CD14-positive monocyte (primary cell): Measurements from ENCODE around the gene PITX3.

DNA sequence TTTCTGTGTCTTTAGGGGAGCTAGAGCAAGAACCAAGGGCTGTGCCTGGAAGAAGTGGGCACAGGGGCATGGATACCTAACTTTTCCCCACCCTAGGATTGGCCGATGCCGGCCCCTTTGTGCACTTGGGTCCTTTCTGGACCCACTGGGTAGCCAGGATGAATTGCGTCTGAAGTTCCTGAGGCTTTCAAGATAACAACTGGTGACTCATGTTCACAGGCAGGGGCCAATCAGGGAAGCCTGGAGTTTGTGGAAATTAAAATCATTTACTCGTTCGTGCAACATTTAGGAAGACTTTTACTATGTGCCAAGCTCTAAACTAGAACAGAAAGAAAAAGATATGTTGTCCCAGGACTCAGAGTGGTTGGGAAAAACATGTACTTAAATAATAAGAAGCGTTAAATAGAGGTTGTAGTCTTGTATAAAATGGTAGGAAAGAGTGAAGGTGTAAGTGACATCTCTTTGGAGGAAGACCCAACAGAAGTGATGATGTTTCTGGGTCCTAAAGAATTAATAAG lies 882 bp downstream of the DPCD start:
- CAGE, long polyA plus RNA = no peak

DNA sequence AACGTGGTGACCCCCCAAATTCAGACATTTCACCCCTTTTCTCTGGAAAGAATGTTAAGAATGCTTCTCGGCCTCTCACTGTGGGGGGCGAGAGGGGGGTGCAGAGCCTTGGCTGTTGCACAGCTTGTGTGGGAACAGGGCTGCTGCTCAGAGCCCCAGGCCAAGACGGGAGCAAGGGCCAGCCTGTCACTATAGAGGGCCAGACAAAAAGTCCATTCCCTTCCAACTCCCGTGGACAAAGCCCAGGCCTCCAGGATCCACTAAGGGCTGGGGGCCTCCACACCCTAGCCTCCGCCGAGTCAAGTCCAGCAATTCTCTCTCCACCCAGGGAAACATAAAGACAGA lies 26.9 kb downstream of the DPCD start:
- CAGE, long polyA plus RNA = no peak

DNA sequence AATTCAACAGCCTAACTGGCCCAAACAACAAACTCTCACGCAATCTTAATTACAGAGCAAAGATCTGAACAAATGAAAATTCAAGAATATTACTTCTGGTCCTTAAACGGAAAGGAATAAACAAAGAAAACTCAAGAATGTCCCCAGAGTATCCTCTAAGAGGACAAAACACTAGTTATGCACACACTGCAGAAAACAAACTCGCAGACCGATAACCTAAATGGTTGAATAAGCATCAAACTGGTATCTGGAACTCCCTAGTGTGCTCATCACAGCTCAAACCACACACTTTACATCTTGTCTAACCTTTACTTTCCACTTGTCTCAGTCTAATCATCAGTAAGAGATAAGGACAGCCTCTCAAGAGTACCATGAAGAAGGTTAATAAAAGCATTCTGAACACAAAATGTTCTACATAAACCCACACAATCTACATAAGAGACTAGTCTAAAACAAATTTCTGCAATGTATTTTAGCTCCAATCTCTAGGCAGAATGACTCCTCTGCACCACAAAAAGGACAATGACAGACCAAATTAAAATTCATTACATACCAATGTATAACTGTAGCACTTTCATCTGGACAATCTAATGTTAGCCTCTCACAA lies 3.5 kb downstream of the OGA start:
- CAGE, long polyA plus RNA = no peak

GRCh38 chr10:101967999-101968662 lies 87.8 kb downstream of the ARMH3 start:
- CAGE, long polyA plus RNA = no peak

GRCh38 chr10:102113701-102114229 lies 6.4 kb downstream of the LDB1 start:
- CAGE, long polyA plus RNA = no peak

DNA sequence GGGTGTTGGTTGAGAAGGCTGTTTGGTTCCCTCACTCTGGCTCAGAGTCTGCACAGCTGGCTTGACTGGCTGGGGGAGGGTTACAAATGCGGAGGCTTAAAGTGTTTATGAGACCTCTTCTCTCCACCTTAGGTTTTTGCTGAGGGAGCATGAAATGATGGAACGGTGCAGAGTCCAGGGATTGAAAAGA lies 1.5 kb upstream of the LDB1 start:
- CAGE, long polyA plus RNA = no peak

- CAGE, long polyA plus RNA = no peak
These were observed 10.8 kb downstream of the NOLC1 start for GRCh38 chr10:102162635-102163695.

DNA sequence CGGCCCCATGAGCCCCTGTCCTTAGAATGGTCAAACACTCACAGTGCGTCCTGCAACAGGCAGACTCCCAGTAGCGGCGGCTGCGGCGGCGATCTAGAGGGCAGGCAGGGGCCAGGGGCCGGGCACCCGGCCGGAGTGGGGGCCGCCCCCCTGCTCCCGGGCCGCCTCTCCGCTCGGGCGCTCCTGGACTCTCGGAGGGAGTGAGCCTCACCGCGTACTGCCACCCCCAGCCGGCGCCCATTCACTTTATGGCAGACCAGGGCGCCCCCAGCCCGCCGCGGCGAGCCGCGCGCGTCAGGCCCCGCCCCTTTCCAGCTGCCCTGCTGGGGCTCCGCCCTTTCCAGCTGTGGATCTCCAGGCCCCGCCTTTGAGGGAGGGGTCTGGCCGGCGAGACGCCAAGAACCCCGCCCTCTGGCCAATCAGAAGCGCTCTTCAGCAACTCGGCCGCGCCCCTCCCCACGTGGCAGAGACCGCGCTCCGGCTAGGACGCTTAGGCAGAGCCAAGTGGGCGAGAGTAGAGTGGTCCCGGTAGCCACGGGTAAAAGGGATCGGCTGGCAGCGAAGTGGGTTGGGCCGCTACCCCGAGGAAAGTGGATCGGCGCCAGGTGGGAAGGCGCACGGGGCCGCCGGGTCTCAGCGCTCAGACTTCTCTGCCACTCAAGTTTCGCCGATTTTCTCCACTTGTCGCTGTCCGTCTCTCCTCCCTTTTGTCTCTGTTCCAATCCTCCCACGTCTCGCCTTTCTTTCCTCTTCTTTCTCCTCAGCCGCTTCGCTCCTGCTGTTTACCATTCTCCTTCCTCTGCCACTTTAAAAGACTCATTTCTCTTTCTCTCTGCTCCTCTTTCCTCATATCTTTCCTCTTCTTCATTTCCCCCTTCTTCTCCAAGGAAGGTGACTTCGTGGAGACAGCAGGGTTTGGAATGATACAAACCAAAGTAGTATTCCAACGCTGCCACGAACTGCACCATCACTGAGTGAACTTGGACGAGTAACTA lies at the start of gene PITX3:
Gene PITX3 (minus strand): TSS at position 222 of the 995 bp plus-strand sequence.
- CAGE, long polyA plus RNA = no peak

- CAGE, long polyA plus RNA = no peak
These were observed 27.5 kb upstream of the NFKB2 start for GRCh38 chr10:102367998-102368507.

DNA sequence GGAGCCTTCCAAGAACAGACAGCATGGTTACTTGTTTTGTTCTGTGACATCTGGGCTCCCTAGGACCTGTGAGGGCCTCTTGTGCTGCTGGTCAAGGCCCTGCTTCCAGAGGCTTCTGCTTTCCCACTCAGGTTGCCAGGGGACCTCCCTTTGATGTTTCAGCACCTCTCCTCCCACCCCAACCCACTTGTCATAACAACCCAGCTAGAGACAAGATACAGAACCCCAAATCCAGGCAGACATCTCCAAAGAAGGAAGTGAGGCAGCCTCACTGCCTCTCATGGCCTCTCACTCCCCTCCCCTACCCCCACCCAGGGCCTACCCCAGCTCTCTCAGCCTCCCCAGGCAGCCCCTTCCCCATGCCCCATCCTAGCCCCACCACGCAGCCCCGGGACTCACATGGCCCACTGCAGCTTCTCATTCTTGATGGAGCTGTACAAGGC lies 11.3 kb downstream of the NFKB2 start:
- CAGE, long polyA plus RNA = no peak

GRCh38 chr10:102421313-102421847 lies 744 bp downstream of the FBXL15 start:
- CAGE, long polyA plus RNA = no peak

DNA sequence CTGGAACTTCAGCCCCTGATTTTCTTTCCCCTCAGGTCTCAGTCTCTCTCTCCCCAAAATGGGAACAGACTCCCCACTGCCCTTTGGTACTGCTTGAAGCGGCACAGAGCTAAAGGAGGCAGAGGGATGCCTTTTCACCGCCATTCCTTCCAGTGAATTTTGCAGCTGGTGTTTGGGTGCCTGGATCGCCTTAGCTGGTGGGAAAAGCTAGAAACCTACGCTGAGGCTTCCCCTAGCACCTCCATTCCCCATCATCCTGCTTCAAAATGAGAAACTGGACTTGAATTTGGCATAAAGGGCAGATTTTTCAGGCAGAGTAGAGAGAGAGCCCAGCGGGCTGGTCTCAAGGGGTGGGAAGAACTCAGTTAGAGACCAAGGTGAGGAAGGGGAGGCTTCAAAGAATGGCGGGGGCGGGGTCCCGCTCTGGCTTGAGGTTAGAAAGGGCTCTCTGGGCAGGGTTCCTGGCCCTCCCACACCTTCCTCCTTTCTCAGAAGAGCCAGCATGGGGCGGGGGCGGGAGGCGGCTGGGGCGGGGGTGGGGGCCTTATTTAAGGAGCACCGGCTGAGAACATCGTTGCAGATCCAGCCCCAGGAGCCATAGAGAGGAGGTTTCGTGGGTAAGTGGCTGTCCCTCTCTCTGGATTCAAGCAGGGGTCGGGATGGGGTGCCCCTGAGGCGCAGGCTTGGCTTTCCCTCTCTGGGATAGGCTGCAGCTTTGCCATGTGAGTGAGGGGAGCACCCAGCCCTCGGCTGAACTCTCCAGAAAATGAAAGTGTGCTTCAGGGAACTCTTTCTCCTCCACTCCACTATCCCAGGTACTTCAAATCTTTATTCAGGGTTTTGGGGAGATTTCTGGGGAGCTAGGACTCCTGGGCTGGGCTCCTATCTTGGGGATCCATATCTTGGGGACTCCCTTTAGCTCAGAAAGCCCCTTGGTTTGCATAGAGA lies 3.1 kb upstream of the CUEDC2 start:
- CAGE, long polyA plus RNA = no peak

DNA sequence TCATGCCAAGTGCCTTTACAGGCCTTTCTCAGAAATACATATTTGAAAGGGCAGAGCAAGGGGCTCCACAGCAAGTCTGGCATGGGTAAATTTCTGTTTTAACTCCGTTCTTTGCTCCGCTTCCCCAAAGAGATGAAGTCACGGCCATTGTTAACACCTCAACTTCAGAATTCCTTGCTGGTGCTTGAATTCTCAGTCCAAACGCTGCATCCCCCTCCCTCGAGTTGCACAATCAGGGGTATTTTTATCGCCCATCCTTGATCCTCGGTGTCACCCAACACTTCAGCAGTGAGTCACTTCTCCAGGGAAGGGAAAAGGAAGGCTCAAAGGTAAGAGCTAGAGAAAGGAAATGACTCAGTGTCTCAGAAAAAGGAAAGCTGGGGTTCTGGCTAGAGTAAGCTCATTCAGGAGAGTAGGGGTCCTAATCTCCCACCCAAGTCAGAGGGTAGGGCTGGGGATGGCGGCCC lies 39.9 kb upstream of the TRIM8 start:
- CAGE, long polyA plus RNA = no peak

DNA sequence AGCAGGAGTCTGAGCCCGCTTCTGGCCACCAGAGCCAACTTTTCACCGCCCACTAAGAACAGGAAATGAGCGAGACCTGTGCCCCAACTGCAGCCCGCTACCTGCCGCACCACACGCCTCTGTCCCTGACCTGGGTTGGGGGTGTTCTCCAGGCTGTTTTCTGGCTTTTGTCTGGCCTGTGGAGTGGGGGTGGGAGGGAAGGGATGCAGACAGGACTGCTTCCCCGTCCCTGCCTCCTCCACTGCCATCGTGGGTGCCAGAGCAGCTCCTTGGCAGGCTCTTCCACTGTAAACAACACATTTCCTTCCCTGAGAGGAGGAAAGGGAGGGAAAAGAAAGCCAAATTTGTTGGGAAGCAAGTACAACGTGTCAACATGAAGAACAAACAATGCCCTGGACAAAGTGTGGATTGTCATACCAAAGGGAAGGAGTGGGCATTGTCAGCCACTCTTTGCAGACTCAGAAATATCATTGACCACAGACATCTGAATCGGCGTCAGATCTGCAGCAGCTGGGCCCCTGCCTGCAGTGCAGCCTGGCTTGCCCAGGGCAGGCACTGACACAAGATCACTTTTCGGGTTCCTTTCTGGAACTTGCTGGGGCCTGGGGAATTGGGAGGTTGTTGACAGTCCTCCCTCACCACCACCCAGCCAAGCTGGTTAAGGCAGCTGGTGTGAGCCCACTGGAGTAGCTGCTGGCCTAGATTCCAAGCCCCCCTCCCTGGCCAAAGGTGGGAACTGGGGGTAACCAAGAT lies 22.7 kb upstream of the TRIM8 start:
- CAGE, long polyA plus RNA = no peak

- CAGE, long polyA plus RNA = no peak
These were observed 13.2 kb upstream of the TRIM8 start for GRCh38 chr10:102631082-102631447.

- CAGE, long polyA plus RNA = no peak
These were observed 2.0 kb upstream of the TRIM8 start for GRCh38 chr10:102642241-102642633.

GRCh38 chr10:102667966-102668495 lies 23.8 kb downstream of the TRIM8 start:
- CAGE, long polyA plus RNA = no peak

DNA sequence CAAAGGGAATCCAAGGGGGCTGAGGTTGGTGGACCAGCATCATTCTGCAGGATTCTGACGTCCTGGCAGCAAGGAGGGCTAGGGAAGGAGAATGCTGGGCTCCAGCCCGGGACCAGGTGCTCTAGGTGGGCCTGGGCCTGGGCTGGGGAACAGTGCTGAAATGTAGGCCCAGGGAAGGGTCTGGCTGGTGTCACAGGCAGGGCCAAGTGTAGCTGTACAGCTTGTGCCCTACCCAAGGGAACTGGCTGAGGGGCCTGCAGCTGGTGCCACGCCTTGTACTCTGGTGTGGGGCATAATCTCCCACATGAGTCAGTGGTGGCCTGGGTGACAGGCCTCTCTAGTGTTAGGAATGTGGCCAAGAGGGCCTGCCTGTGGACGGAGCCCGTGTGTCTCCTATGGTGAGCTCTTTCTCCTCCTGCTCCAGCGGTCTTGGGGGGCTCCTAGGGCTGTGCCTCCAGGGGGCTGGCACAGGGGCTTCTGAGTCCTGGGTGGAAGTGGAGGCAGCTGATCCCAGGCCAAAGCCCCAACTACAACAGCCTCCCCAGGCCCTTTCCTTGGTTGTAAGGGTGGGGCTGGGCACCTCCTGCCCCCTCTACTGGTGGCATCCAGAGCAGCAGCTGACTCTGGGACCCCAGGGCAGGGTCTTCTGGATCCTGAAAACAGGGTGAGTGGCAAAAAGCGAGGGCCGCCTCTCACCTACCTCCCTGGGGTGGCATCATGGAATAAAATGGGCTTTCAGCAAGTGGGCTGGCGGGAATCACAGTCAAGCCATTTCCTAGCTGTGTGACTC lies 25.3 kb downstream of the TRIM8 start:
- CAGE, long polyA plus RNA = no peak

DNA sequence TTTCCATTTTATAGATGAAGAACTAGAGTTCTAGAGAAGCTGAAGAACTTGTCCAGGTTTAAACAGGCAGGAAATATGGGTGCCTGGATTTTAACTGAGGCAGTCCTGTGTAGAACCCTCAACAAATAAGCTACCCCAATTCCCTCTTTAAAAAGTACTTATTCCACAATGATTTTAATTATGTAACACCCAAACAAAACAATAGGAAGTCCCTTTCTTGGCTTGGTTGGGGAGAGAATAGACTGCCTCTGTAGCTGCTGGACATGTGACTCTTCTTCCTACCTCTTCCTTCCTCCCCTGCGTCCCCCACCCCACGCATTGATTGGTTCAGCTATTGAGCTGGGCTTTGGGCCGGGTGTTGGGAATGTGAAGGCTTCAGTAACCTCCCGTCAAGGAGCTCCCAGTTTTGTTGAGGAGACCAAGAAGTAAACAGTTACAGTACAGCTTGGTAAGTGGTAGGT lies 12.9 kb downstream of the SFXN2 start:
- CAGE, long polyA plus RNA = no peak

GRCh38 chr10:103130645-103131061 lies 62.4 kb downstream of the NT5C2 start:
- CAGE, long polyA plus RNA = no peak